Bile duct (tissue), 1 donor: Measurements from ENCODE around the genes DNAJB14, NFKB1 and UBE2D3.

- PRO-cap = no peak
Observed at GRCh38 chr4:99847295-99847742, 30.7 kb downstream of the DAPP1 start.

DNA sequence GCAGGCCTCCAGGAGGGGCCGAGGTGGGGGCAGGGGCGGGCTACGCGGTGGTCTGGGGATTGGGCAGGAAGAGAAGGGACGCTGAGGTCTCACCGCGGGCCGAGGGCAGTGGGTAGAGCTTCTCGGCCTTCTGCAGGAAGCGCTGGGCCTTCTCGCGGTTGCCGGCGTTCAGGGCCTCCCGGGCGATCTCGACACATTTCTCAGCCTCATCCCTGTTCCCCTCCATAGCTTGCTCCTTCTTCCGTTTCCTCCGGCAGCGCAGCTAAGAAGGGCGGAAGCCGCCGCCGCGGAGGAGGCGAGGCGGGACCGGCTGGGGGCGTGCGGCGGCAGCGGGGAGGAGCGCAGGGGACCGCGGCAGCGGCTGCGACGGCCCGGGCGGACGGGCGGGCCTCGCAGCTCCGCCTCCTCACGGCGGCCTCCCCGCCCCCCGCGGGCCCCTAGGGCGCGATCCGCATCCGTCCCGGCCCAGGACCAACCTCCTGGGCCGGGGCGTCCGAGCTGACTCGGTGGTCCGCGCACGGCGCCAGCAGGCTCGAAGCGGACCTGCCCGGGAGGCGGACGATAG lies at the start of gene DNAJB14:
Gene DNAJB14 (minus strand): TSS at position 273 of the 565 bp plus-strand sequence.
- PRO-cap = bidirectional peak, plus-strand start at position 417 of the sequence, minus-strand start at position 240 of the sequence

DNA sequence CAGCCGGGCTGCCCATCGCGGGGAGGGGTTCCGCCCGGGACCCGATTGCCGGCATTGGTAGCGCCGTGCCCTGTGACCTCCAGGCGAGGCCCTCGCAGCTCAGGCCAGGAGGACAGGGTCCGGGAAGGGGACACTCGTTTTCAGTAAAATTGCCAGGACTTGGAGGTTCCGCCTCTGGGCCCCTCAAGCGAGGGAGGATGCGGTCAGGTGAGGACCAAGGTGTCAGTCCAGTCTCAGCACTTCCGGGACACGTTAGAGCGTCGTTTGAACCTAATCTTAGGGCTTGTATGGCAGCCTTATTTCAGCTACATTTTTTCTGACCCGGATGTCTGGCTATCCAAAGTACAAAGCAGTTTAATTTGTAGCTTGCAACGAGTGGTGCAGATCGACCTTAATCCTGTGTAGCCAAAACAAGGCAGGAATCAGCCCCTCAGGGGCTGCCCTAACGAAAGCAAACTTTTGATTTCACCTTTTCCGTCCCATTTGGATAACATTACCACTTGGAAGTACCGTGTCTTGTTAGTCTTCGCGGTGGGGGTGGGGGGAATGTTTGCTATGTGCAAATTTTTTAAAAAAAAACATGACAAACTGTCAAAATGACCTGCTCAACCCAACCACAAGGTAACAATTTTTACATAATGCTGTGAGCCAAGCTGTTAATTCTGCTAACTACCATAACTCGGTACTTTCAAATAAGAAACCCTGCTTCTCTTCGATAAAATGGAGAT lies 657 bp upstream of the DNAJB14 start:
- PRO-cap = unidirectional peak, minus-strand start at position 201 of the sequence

DNA sequence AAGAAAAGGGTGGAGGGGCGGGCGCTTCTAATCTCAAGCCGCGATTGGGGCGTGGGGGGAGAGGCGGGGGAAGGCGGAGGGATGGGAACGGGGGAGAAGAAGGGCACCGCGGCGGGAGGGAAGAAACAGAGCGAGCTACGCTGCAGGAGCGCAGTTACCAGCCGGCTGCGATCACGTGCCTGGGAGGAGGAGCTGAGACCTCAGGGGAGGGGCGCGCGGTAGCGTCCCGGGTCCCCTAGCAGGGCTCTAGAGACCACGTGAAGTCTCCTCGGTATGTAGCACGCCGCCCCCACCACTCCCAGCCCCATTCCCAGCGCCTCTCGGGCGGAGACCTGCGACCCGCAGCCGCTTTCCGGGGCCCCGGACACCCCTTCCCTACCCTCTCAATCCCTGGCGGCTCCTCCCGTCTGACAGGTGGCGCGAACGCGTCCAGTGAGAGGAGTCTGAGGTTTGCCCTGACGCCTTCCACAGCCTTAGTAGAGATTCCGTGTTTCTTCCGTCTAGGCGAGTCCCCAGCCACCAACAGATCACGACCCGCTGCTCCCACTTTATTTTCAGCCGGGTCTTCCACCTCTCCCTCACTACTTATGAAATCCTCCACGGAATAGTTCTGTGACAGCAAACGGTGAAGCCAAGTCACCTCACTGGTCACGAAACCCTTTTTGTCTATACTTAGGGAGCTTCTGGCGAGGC lies 481 bp upstream of the H2AZ1 start:
- PRO-cap = bidirectional peak, plus-strand start at position 124 of the sequence, minus-strand start outside the sequence

DNA sequence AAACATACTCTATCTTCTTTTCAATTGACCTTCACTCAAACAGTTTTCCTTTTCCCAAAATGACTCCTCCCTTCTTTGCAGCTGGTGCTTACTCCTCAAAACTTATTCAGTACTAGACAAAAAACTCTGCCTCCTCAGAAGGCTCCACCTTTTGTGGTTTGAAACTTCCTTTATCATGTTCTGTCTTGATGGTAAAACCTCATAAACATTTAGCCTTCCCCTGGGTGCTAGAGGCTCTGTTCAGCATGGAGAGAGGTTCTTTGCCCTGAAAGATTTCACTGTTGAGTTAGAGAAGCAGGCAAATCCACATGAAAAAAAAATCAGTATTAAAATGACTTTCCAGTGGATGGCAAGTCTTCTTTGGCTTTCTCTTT lies 59.1 kb downstream of the EMCN start:
- PRO-cap = no peak

GRCh38 chr4:100519244-100519523 lies 1.4 kb upstream of the EMCN start:
- PRO-cap = no peak

GRCh38 chr4:101276533-101276978 lies 70.8 kb downstream of the PPP3CA start:
- PRO-cap = no peak

DNA sequence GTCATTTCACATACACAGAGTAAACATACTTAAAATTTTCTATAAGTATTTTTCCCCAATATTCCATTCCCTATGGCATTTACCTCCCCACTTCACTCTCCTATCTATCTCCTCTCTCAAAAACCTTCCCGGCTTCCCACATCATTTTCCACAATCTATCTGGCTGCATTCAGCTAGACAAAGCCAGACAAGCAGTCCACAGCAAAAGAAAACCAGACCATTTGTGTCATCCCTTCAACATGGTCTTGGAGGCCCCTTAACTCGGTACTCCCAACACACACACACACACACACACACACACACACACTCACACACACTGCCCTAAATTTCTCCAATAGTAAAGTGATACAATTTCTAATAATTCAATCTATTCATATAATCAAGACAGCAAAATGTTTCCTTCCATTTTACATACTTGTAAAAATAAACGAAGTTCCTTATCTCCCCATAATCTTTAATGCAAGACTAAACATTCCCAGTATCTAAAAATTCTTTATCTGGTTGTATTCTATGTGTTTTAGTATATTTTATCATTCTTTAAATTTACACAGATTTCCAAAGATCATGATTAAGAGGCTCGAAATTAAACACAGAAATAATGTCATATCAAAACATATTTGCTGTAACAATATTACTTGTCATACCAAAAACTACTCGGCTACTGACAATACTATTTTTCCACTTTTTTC lies 30.2 kb downstream of the PPP3CA start:
- PRO-cap = no peak

GRCh38 chr4:102500735-102501466 lies at the start of gene NFKB1:
TSS of gene NFKB1 (plus strand) at chr4:102501359.
- PRO-cap = bidirectional peak, plus-strand start at chr4:102500955, minus-strand start at chr4:102501000; bidirectional peak, plus-strand start at chr4:102501382, minus-strand start at chr4:102501300

DNA sequence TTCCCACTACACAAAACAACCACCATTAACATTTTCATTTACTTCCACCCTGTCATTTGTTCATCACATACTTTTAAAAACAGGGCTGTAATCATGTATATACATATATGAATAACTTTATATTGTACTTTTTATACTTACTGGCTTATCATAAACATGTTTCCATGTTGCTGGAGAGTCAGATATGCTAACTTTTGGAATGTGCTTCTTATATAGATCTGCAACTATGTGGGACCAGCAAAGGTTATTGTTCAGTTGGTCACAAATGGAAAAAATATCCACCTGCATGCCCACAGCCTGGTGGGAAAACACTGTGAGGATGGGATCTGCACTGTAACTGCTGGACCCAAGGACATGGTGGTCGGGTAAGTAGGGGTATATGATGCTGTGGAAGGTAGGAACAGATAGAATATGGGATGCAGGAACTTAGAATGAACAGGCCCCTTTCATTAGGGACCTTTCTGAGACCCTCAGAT lies 65.7 kb downstream of the NFKB1 start:
- PRO-cap = no peak

DNA sequence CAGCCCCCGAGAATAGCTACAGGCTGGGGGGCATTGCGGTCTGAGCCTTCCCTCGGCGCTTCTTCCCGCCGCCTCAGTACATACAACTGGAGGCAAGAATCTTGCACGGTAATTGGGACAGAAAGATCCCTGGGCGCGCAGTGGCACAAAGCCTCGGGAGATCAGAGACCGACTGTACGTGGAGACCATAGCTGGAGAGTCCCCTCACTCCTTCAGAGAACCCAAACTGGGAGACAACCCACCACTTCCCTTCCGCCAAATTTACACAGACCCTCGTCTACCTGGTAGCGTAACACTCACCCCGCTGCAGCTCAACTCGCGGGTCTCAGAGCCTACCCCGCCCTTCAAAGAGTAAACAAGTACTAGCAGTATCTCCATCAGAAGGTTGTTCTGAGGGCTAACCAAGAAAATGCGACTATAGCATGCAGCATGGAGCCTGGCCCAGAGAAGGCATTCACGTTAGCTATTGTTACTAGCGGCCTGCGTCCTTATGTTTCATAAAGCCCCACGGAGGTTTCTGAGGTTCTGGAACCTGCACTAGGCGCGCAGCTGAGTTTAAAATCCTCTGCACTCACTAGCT lies 443 bp upstream of the MANBA start:
- PRO-cap = no peak

DNA sequence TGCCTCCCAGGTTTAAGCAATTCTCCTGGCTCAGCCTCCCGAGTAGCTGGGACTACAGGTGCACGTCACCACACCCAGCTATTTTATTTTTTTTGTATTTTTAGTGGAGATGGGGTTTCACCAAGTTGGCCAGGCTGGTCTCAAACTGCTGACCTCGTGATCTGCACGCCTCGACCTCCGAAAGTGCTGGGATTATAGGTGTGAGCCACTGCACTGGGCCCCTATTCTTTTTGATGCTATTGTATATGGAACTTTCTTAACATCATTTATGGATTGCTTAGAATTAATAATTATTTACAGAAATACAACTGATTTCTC lies 29.9 kb upstream of the MANBA start:
- PRO-cap = no peak

GRCh38 chr4:102793753-102794449 lies 33.1 kb upstream of the MANBA start:
- PRO-cap = no peak

- PRO-cap = bidirectional peak, plus-strand start at chr4:102827639, minus-strand start at chr4:102827551; bidirectional peak, plus-strand start at chr4:102827857, minus-strand start at chr4:102827917; bidirectional peak, plus-strand start at chr4:102828173, minus-strand start at chr4:102828062
Observed at GRCh38 chr4:102827376-102828216, at the start of gene UBE2D3. TSS of gene UBE2D3 (minus strand) at chr4:102827551.

DNA sequence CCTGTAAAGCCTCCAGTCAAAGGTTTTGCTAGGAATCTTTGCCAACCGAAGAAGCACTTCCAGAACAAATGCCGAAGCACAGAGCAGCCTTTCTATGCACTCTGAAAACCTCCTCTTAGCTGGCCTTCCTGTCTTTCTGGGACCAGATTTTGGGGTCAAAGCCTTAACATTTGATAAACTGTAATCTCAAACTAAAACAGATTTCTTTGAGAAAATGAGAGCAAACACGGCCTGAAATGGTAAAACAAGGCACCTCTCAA lies 534 bp downstream of the BDH2 start:
- PRO-cap = no peak

- PRO-cap = no peak
Observed at GRCh38 chr4:104418245-104418702, 76.4 kb downstream of the CXXC4 start.

DNA sequence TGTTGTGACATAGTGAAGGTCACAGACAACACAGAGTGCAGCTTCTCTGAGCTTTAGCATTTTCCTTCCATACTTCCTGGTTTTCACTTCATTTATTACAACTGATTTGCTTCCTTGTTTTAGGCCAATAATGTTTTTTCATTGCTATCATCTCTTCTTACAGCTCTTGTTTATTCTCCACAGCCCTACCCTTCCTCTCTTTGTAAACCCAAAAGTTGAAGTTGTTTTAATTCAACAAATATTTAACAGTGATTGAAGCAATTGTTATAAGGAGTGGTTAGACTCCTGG lies 132.4 kb upstream of the TET2 start:
- PRO-cap = no peak

DNA sequence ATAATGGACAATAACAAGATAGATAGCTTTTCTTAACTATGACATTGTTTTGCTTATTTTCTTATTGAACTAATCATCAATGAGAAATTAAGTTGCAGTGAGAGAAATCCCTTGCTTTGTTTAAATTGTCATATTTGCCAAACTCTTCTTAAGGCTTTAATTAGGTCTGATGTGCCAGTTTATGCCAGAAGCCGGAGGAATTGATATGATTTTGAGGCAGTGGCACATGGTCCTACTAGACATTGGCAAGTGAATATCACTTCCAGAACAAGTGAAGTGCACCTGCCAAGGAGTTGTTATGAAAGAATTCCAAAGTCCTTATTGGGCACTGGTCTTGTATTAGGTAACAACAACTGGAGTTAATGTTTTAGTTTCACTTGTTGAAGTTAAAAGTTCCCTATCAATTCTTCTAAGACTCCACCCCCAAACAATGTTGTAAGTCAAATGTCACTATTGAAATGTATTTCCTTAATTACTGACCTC lies 3.0 kb downstream of the TET2 start:
- PRO-cap = no peak

DNA sequence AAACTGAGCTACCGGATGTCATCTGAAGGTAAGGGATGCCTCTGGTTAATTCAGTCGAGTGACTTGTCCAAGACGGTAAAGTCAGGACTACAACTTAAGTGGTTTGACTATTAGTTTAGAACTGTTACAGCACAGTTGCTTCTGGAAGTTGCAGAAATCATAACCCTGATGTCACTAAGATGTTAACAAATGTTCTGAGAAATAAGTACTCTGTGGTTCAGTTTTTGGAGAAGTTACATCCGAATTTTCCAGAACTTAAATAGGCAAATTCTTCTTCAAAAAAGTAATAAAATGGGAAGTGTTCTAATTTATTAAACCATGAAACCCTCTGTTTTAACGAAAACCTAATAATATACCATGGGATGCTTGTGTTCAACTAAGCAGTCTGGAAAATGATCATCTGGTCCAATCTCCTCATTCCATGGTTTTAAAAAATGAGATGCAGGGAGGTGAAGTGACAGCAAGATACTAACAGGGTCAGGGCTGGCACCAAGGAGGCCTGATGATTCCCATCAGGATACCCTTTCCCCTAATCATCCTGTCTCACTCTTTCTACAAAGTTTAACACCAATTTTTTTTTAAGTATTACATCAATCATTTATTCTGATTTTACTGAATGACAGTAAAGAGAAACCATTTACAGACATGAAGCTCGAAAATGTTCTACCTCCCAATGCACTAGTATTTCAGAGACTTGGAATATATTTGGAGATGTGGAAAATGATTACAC lies 2.9 kb downstream of the PPA2 start:
- PRO-cap = no peak

- PRO-cap = no peak
Observed at GRCh38 chr4:105704122-105705221, 4.0 kb downstream of the INTS12 start.